HCT116 (cell line): ENCODE results near the genes C1orf174, NPHP4, RPL22 and TNFRSF25.

- RRBS: no CpG with 5 or more reads among the region's 14 CpGs
Measured at GRCh38 chr1:3333722-3334366, 120.6 kb upstream of the ARHGEF16 start.

DNA sequence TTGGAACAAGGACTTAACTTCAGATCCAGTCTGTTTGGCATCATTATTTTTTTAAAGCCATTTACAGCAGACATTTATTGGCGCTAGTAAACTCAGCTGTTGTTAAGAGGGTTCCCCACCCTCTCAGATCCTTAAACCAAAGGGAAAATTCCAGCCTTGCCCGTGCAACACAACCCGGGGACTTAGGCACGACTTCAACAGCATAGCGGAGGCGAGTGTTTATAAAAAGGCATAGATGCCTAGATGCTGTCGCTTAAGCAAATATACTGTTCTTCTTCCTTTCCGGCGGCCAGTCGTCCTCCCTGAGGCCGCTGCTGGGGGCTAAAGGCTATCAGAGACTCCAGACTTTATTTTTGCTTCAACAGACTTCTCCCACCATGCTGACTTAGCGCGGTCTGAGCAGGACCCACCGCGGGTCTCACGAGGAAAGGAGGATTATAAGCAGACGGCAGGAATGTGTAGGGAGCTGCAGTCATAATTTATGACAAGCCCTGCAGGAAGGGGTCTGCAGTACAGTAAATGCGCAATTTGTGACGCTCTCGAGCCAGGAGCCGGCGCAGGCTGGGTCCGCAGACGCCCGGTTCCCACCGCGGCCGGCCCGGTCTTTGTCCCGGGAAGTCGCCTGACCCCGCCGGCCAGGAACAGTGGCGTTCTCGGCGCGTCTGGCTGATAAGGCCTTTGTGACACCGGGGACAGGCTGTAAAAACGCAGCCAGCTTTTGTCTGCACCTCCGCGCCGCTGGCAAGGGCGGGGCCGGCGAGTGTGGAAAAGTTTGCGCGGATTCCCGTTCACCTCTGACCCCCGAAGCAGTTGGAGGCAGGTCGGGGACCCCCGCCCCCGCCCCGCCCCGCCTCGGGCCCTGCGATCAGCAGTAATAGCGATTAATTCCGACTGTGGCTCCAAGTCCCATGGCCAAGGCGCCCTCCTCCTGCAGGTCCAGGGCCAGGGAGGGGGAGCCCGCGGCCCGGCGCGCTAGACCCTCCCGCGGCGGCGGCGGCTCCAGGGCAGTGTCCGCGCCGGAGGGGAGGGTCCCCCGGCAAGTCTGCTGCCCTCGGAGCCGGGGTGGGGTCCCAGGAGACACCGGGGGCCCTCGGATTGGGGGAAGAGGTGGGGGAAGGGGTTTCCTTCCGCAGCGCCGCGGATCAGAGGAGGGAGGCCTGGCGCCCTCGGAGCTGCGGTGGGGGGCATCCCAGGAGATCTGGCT is 61.0 kb upstream of the ARHGEF16 start:
- RRBS: 95% methylated on average over 20 of the region's 84 CpGs

DNA sequence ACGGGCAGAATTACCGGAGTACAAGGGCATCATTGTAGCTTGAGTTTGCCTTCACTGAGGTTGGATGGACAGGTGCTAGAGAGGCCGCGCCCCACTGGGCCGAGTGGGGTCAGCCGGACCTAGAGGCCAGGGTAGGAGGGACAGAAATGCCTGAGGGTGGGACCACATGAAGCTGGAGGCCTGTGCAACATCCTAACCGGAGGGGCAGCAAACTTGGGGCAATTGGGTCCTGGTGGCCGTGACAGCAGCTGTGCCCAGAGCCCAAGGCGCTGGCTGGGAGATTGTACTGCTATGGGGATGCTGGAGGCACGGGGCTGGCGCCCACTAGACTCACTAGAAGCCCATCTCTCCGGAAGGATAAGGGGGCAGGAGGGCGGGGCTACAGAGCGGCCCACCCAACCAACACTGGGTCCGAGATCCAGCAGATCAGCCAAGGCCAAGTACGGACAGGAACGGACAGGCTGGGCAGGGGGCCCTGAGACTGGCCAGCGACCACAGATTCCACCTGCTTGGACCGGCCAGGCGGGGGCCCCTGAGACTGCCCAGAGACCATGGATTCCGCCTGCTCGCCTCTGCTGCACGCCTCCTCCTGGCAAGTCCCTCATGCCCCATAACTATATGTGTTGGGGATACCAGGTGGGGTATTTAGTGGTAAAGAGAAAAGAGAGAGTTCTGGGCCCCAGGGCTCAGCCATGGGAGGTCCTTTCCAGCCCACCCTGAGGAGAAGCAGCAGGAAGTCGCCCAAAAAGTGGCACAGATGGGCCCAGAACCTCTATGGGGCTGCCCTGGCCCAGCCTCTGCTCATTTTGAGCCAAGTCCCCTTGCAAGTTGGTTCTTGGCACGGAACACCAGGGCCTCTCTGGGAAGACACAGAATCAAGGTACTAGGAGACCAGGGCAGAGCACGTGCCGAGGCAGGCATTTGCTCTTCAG is 3.0 kb downstream of the ARHGEF16 start:
- RRBS: 95% methylated on average over 3 of the region's 27 CpGs

- RRBS: no CpG with 5 or more reads among the region's 17 CpGs
Measured at GRCh38 chr1:3459320-3460048, 5.0 kb downstream of the ARHGEF16 start.

DNA sequence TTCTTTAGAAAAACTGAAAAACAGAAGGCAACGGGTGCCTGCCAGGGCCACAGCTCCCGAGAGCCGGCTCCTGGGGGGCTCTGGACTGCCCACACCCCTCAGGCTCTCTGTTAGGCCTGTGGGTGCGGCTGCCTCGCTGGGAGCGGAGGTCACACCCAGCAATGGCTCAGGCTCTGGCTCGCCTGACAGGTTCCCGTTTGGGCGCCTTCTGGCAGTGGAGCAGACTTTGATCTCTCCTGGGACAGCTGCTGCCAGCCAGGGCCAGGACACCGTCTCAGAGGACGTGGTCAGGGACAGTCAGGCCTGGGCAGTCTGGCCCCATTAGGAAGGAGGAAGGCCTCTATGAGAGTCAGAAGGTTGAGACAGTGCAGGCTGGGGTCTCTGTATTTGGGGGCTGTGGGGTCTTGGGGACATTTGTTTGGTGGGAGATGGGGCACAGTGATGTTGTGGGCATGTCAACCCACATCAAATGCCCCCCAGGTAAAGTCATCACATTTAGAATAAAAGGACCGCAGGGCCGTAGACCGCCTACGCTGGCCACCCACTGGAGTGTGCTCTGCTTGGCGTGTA is 5.7 kb downstream of the ARHGEF16 start:
- RRBS: no CpG with 5 or more reads among the region's 16 CpGs

DNA sequence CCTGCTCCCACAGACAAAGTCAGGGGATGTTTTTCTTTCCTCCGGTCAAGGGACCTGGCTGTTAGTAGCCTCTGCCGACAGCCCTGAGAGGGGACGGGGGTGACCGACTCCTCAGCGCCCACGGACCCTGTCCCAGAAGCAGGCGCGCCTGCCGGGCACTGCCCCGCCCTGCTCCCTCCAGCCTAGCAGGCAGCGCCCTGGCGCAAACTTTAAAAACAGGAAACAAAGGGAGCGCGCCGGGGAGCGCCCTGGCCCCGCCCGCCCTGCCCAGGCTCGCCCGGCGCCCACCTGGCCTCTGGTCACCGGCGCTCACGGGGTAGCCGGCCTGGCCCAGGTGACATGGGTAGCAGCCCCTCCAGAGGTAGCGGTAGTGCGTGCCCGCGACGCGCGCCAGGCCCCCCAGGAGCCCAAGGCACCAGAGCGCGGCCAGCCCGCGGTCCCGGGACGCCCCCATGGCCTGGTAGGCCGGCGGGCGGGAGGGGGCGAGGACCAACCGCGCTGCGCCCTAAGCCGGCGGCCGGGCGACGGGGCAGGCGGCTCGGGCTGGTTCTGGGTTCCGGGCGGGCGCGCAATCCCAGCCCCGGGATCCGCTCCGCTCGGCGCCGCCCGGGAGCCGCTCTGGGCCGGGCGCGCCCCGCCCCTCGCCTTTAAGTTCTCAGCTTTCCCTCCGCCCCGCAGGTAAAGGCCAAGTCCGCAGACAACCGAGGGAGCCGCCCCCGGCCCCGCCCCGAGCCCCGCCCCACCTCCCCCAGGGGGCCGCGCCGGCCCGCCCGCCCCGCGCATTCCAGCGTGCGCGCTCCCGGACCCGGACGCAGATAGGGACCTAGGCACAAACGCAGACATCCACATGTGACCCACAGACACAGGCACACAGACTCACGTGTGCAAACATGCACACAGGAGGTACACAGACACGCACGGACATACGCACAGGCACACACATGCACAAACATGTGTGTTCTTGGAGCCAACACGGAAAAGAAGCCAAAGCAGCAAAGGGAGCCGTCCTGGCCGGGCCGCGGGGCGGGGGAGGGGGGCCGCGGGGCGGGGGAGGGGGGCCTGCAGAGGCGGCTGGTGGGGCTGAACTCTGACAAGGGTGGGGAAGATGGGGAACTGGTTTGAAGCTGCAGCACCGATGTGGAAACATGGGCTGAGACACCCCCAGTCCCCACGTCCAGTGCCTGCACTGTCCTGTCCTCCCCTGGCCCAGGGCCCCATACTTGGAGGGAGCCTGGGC is 76.7 kb downstream of the ARHGEF16 start:
- RRBS: 2% methylated on average over 42 of the region's 108 CpGs

- RRBS: 11% methylated on average over 4 of the region's 33 CpGs
Measured at GRCh38 chr1:3718012-3718495, 34.2 kb upstream of the CCDC27 start.

- RRBS: 88% methylated on average over 26 of the region's 59 CpGs
Measured at GRCh38 chr1:3747004-3747708, 5.1 kb upstream of the CCDC27 start.

GRCh38 chr1:3858113-3858663 is 912 bp downstream of the DFFB start:
- RRBS: 80% methylated on average over 6 of the region's 24 CpGs

DNA sequence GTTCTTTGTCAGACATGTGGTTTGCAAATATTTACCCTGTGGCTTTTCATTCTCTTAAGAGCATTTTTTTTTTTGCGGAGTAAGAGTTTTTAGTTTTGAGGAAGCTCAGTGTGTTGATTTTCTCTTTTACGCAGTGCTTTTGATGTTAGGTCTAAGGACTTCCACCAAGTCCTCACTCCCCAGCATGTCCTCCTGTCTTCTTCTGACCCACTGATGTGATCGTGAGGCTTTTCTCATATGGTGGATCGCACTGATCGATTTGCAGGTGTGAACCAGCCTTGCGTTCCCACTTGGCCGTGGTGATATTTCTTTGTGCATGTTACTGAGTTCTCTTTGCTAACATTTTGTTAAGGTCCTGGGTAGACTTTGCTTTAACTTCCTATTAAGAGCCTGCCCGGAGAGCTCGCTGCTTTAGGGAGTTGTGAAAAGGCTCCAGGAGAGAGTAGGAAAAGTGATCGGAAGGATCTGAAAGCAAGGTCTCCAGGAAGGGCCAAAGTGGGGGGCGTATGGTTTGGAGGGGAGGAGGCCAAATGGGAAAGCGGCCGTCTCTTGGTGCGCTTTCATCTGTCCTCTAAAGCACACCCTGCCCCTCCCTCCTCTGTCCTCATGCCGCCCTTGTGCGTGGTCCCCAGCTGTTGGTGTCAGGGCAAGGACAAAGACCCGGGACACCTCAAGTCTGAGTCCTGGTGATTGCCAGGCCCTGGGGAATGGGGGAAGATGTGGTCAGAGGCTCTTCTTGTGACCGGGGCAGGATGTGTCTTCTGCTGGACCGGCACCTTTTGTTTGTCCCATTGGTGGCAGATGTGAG is 7.9 kb downstream of the DFFB start:
- RRBS: 98% methylated on average over 2 of the region's 19 CpGs

- RRBS: 2% methylated on average over 24 of the region's 72 CpGs
Measured at GRCh38 chr1:3899265-3900554, at the start of gene C1orf174. Gene C1orf174 (minus strand): TSS chr1:3900272.

DNA sequence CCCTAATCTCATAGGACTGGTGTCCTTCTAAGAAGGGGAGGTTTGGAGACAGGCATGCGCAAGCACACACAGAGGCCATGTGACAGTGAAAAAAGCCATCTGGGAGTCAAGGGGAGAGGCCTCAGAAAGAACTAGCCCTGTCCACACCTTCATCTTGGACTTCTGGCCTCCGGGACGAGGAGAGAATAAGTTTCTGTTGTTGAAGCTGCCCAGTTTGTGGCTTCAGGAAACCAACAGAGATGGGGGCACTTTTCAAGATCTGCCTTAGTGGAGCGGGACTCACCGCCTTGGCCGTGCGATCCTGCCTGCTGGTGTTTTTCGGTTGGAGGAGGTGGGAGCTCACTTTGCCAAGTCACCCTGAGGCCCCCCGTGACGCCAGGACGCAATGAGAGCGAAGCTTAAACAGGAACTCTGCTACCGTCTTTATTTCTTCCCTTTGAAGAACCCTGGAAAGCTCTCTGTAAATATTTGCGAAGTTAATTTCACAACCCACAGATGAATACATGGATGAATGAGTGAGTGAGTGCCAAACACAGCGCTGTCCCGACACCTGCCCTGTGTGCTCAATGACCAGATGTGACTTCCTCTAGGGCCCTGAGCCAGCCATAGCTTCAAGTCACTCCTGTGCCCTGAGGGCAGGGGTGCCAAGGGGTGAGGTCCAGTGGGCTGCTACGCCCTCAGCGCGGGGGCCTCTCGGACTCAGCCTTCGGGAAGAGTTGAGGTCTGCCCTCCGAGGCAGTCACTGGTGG is 42.6 kb upstream of the C1orf174 start:
- RRBS: no CpG with 5 or more reads among the region's 22 CpGs

DNA sequence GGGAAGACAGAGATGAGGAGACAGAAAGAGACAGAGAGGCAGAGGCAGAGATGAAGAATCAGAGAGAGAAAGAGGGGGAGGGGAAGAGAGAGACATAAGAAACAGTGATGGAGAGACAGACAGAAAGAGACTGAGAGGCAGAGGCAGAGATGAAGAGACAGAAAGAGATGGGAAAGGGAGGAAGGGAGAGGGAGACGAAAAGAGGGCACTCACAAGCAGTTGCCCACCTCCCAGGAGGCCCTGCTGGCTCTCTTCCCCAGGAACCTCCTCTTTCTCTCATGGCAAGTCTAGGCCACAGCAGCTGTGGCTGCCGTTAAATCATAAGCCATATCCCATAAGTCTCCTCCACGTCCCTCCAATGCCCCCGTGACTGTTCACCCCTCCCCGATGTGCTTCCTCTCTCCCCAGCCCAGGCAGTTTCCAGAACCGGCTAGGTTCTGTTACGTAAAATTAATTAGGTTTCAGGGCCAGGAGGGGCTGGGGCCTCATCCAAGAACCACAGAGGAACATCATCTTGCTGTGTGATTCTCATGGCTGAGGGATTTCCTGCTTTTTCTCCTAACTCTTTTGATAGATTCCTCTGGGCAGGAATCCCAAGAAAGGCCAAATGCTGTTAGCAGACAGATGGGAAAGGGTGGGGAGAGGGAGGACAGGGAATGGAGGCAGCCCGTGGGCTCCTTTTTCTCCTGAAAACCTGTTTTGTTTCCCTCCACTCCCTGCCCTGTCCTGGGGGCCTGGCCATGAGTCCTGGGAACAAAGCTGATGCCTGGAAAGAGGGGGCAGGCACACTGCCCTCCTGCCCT is 141.8 kb upstream of the AJAP1 start:
- RRBS: no CpG with 5 or more reads among the region's 8 CpGs

- RRBS: under 1% methylated on average over 40 of the region's 103 CpGs
Measured at GRCh38 chr1:5992104-5993009, at the start of gene NPHP4. Gene NPHP4 (minus strand): TSS chr1:5992425.

DNA sequence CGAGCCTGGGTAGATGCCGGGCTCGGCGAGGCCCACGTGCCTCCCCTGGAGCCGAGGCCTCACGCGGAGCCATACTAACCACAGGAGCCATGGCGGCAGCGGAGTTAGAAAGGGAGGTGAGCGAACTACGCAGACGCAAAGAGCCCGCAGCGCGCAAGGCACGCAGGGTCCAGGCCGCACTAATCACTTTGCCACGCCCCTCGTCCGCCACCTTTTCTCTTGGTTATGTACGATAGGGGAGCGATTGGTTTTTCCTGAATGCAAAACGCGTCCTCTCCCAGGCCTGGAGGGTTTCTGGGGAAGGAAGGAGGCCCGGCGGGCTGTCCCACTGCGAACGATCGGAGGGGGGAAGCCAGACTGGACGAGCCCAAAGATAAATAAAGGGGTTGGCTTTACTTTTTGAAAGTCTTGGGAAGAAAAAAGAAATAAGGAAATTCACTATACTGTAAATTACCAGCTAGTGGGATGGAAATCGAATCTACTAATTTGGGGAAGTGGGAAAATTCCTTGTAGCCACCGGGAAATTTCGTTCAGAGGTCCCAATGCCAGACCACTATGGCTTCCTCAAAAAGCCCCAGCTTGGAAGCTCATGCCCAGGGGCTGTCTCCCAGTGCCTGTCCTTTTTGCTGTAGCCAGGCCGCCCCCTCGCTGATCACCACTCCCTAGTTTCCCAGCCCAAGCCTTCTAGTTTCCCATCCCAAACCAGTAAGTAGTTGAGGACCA is at the start of gene RPL22:
RPL22 (minus strand) TSS at position 113 of the 723 bp plus-strand sequence.
- RRBS: under 1% methylated on average over 2 of the region's 36 CpGs

GRCh38 chr1:6300281-6301027 is 39.6 kb upstream of the GPR153 start:
- RRBS: 97% methylated on average over 3 of the region's 34 CpGs

DNA sequence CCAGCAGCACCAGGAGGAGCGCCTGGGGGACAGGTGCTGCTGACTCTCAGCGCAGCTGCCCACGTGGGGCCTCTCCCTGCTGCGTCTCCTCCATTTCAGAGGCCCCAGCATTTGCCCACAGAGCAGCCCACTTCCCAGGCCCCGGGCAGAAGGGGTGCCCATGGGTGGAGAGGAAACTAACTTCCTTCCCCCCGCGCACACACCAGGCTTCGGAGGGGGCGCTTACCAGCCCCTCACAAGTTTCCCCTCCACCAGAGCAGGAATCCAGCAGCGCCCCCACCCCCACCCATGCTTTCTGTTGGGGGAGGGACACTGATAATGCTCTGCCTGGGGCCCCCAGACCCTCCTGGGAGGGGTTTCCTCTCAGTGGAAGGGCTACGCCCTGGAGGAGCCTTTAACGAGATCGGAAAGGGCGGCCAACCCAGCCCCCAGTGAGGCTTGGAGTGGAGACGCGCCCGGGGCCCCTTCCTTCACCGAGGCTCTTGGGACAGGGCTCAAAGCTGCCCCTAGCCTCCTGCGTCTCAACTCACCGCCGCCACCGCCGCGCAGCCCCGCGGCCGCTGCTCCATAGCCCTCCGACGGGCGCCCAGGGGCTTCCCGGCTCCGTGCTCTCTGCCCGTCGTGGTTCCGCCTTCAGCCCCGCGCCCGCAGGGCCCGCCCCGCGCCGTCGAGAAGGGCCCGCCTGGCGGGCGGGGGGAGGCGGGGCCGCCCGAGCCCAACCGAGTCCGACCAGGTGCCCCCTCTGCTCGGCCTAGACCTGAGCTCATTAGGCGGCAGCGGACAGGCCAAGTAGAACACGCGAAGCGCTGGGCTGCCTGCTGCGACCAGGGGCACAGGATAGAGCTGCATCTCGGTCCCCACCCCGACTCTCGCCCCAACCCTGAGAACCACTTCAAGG is at the start of gene TNFRSF25:
TNFRSF25 (minus strand) TSS at position 635 of the 898 bp plus-strand sequence.
- RRBS: no CpG with 5 or more reads among the region's 61 CpGs

GRCh38 chr1:6496792-6497921 is 5.7 kb upstream of the PLEKHG5 start:
- RRBS: 2% methylated on average over 38 of the region's 99 CpGs

DNA sequence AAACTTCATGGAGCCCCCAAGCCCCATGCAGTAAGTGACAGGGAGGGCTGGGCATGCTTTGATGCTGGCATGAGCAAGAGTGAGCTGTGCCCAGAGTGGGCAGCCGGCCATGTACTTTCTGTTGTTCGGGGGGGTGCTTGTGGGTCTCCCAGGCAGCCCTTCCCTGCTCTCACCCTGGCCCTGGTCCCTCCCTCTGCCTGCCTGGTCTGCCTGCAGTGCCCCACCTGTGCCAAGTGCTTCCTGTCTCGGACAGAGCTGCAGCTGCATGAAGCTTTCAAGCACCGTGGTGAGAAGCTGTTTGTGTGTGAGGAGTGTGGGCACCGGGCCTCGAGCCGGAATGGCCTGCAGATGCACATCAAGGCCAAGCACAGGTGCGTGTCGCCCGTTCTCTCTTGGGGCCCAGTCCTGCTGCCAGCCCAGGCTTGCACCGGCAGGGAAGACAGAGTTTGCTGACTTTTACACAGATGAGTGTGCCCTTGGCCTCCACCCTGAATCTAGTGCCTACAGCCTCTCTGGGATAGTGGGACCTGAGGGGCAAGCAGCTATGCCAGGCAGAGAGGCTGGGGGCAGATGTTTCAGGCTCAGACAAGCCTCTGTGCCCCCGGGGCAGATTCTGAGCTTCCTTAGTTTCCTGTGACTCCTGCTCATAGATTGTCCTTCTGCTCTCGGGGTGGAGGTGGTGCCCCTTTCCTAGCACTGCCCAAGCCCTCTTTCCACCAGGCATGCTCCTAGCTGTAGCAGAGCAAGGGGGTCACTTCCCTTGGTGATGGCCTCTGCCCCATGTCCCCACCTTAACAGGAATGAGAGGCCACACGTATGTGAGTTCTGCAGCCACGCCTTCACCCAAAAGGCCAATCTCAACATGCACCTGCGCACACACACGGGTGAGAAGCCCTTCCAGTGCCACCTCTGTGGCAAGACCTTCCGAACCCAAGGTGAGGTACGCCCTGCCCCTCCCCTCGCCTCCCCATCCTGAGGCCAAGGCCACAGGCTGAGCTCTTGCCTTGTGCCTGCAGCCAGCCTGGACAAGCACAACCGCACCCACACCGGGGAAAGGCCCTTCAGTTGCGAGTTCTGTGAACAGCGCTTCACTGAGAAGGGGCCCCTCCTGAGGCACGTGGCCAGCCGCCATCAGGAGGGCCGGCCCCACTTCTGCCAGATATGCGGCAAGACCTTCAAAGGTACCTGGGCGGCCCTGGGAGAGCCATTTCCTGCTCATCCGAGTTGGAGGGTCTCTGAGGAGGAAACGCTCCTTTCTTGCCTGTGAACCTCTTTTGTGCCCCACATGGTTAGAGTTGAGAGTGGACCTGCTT is 7.9 kb downstream of the ZBTB48 start:
- RRBS: 94% methylated on average over 2 of the region's 31 CpGs

GRCh38 chr1:6594785-6596025 is 7.5 kb downstream of the KLHL21 start:
- RRBS: no CpG with 5 or more reads among the region's 14 CpGs